Thoracic aorta endothelial cell (primary cell): ENCODE results near the gene SNX32.

DNA sequence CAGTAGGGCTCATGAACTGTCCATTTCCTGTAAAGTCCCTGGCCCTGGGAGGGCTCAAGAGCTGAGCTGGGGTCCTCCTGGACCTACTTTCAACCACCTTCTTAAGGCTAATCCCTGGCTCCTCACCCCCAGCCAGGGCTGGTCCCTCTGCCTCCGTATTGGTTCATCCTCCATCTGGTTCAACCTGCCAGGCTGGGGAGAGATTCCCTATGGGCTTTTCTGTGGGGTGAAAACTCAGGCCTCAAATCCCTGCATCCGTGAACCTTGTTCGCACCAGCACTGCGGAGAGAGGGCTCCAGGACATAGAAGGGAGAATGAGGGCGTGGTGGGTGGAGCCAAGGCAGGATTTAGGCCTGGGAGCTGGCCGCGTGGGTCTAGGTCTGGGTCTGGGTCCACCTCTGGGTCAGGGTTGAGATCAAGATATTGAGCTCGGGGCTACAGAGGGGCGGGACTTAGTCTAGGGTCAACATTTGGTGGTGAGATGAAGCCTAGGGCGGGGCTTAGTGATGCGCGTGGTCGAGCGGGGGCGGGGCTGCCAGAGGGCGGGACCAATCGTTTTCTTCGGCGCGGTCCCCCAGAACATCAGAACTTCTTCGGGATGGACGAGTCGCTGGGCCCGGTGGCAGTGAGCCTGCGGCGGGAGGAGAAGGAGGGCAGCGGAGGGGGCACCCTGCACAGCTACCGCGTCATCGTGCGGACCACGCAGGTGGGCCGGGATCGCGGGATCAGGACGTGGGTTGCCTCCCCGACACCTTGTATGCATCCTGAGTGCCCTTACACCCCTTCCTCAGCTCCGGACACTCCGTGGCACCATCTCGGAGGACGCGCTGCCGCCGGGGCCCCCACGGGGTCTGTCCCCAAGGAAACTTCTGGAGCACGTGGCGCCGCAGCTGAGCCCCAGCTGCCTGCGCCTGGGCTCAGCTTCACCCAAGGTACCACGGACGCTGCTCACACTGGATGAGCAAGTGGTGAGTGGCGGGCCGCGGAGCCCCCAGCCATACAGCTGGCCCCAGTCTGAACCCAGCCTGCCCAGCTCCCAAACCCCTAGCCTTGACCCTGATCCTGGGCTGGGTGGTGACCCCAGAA lies 4.1 kb downstream of the SIPA1 start:
- CAGE, long polyA plus RNA, result no peak

GRCh38 chr11:65649888-65651004 lies 12.3 kb downstream of the SIPA1 start:
- CAGE, long polyA plus RNA, result no peak

GRCh38 chr11:65653863-65654340 lies 8.8 kb downstream of the RELA start:
- CAGE, long polyA plus RNA, result no peak

- CAGE, long polyA plus RNA, result no peak
These were observed 3.0 kb downstream of the OVOL1 start for GRCh38 chr11:65789698-65790422.

DNA sequence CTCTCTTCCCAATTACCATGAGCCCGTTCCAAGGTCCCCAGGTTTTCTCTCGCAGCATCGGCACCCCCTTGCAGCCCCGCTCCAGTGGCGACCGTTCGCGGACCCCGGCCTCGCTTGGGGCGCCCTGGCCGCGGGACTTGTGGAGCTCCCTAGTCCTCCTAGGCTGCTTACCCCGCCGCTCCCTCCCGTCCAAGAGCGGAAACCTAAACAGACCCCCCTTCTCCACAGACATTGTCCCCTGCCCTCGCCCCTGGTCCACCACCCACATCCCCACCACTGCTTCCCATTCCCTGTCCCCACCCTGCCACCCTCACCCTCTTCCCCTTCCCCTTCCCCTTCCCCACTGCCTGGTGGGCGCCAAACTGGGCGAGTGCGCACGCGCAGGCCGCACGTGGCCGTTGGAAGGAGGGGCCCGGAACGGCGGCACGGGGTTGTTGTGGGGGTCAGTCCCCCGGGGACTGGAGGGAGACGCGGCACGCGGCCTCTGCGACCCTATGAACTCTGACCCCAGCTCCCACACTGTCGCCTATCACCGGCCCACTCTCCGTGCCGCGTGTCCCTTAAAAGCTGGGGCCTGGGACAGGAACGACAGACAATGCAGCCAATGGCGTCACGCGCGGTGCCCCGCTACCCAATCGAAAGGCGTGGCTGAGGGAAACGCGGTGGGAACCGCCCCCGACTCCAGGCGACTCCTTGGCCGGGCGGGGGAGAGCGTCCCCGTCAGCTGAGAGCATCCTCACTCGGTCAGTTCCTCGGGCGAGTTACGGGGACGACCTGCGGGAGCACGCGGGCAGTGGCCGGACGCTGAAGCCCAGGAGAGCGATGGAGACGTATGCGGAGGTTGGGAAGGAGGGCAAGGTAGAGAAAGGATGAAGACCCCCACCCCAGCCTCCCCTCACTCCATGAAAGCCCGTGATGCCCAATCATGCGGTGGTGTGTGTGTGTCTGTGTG lies at the start of gene SNX32:
SNX32 (plus strand) TSS at position 720 of the 952 bp plus-strand sequence.
- CAGE, long polyA plus RNA, result no peak

DNA sequence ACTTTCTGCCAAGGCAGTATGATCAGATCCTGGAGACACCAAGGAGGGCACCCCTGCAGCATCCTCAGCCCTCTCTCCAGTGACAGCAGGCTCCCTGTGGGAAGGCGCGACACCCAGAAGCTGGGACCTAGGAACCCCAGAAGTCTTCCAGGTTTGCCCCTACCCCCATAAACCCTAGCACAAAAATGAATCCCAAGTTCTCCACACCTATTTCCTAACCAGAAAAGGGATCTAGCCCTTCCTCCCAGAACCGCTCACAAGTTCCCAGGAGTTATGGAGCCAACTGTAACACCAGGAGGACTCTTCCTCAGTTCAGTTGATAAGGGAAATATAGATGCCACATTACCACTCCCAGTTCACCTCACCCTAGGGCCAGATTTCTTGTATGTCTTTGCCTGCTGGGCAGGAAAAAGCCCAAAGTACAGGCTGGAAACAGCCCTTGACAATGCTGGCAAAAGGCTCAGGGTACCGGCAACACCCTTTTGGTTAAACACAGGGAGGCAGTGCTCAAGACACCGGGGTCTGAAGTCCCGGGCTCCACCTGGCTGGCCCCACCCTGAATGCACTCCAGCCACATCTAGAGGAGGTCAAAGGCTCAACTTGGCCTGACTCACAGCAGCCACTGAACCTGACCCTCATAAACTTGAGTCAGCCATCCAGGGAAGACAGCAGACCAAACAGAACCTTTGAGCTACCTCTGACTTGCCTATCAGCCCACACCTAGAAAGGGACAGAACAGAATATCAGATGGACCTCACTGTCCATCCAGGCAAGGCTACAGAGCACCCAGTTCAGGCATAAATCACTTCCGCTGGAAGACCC lies 4.0 kb downstream of the CFL1 start:
- CAGE, long polyA plus RNA, result no peak

DNA sequence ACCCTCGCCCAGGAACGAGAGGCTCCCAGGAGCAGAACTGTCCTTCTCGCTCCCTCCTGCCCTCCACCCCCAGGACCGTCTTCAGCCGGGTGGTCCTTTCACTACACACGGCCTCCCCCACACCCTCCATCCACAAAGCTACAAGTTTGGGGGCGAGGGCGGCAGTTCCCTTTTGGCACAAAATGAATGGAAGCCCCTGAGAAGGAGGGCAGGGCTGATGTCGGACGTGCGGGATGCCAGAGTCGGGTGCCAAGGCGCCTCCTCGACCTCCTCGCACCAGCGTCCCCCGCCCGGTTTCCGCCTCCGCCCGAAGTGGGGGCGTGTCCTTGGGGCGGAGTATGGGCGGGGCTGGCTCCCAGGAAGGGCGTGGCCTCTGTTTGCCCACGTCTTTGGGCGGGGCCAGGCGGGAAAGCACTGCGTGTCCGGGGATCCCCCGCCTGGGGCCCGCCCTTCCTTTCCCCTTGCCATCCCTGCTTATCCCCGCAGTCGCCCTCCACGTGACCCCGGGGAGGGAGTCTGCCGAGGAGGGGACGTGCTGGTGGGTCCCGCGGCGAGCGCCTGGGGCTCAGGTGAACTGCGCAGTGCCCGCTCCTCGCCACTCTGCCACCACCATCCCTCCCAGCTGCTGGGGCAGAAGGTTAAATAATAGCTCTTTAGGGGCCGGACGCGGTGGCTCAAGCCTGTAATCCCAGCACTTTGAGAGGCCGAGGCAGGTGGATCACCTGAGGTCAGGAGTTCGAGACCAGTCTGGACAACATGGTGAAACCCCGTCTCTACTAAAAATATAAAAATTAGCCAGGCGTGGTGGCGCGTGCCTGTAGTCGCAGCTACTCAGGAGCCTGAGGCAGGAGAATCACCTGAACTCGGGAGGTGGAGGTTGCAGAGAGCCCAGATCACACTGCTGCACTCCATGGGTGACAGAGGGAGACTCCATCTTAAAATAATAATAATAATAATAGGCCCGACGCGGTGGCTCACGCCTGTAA lies 1.0 kb upstream of the EFEMP2 start:
- CAGE, long polyA plus RNA, result no peak

DNA sequence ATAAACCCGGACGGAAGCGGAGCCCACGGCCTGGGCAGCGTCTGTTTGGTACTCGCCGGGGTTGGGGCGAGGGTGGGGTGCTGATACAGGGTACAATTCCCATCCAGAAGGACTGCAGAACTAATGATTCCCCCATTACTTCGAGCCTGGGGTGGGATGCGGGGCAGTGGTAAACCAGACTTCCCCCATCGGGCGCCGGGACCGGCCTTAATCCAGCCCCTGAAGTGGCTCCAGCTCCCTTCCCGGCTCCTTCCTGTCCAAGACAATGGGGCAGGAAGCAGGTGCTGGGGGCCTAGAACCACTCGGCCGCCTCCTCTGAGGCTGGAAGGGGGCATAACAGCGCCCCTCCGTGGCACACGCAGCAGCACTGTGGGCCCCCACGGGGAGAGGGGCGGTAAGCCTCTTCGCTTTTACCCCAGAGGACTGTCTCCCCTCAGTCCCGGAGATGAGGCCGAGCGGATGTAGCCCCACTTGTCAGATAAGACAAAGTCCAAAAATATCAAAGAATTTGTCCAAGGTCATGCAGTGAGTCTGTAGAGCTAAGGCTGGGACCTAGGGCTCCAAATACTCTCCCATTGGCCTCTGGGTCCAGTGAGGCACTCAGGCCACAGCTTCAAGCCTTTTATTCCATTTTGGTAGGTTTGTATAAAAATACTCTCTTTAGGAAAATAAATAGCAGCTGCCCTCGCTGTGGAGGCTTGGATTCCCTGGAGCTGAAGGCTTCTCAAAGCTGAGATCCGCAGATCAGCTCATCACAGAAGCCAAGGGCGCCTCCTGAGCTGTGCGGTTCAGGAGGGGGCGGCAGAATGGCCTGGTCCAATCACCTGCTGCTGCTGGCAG lies 1.4 kb downstream of the CCDC85B start:
- CAGE, long polyA plus RNA, result no peak

- CAGE, long polyA plus RNA, result no peak
These were observed 2.2 kb downstream of the CCDC85B start for GRCh38 chr11:65892601-65893115.

- CAGE, long polyA plus RNA, result no peak
These were observed 3.3 kb downstream of the SART1 start for GRCh38 chr11:65964797-65965290.

DNA sequence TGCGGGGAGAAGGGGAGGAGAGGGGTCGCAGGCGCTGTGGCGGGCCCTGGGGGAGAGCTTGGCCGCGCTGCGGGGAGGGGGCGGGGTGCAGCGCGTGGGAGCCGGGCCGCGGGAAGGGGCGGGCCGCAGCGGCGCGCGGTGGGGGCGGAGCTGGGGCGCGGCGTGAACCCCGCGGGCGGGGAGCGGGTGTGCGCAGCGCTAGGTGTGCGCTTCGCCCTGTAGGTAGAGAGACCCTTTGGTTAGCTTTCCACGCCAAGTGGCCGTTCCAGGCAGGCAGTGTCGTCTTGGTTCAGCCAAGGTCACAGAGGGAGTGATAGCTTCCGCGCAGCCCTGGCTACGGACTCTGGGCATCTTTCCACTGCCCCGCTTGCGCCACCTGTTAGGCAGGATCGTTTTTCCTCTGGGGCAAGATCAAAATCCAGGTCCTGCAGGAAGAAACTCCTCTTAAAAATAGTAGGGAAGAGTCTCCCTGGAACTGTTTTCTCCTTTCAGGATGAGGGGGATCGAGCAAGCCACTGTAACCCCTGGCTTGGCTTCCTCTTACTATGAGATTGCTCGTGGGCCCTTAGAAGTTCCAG lies 404 bp downstream of the BANF1 start:
- CAGE, long polyA plus RNA, result no peak

DNA sequence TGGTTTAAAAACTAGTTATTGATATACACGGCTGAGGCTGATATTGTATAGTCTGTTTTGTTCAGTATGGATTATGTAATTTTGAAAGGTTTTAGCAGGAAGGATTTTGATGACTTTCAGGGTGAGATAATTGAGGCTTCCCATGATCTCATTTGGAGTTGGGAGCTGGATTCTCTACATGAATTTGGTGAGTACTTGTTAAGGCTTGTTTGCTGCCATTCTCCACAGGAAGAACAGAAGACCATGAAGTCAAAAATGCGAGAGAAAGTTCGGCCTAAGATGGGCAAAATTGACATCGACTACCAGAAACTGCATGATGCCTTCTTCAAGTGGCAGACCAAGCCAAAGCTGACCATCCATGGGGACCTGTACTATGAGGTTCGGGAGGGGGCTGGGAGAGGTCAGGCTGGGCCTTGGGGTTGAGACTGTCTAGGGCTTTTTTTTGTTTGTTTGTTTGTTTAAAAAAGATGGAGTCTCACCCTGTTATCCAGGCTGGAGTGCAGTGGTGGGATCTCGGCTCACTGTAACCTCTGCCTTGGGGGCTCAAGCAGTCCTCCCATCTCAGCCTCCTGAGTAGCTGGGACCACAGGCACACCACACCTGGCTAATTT lies 8.3 kb downstream of the SF3B2 start:
- CAGE, long polyA plus RNA, result no peak

GRCh38 chr11:66322664-66322980 lies 5.8 kb upstream of the CD248 start:
- CAGE, long polyA plus RNA, result no peak

GRCh38 chr11:66351361-66351646 lies 3.9 kb upstream of the B4GAT1 start:
- CAGE, long polyA plus RNA, result no peak

DNA sequence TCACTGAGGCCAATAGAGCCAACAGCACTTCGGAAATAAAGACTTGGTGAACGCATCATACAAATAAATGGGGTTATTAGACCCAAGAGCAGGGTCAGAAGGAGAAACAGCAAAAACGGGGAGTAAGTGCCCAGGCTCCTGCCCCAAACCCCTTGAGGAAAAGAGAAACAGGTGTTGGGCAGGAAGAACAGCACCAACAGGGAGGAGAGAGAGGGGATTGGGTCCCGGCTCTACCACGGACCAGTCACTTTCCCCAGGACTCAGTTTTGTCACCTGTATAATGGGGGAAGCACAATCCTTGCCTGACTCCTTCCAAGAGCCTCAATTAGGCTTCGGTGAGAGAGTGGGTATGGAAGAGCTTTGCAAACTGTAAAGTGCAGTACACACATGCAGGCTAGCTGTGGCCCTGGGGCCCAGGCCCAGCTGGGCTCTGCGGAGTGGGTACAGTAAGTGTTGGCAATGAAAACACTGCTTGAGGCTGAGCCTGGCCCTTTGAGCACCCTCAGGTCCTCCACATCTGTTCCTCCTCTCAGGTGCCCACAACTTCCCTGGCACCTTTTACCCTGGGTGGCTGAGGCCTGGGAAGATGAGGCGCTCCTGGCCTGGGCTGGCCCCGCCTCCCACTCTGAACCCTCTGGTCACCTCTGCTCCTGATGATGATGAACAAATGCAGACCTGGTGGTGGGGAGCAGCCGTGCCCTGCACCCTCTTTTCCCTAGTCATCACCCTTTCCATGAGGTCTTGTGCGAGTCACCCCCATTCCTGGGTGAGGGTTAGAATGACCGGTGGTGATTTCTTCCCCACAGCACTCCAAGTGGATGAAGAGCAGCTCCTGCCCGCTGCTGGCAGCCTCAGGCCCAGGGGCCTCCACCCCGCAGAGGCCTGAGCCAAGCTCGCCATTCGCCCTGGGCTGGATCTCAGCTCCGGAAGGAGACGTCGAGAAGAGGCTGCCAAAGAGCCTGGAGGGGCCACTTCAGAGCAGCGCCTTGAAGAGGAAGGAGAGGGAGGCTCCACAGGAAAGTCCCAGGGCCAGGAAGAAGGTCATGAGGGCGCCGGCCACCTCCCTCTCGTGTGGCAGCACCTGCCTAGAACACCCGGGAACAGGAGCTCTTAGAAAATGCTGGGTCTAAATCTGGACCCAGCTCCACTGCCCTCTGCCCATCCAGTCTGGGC lies 8.7 kb downstream of the SLC29A2 start:
- CAGE, long polyA plus RNA, result no peak

DNA sequence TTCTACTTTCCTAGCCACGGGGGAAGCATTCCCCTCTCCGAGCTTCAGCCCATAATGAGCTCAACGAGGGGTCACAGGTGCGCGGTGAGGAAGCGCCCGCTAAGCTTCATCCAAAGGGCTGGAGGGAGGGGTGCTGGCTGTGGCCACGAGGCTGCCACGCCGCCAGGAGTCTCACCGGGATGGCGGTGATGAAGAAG lies 593 bp downstream of the SLC29A2 start:
- CAGE, long polyA plus RNA, result no peak

DNA sequence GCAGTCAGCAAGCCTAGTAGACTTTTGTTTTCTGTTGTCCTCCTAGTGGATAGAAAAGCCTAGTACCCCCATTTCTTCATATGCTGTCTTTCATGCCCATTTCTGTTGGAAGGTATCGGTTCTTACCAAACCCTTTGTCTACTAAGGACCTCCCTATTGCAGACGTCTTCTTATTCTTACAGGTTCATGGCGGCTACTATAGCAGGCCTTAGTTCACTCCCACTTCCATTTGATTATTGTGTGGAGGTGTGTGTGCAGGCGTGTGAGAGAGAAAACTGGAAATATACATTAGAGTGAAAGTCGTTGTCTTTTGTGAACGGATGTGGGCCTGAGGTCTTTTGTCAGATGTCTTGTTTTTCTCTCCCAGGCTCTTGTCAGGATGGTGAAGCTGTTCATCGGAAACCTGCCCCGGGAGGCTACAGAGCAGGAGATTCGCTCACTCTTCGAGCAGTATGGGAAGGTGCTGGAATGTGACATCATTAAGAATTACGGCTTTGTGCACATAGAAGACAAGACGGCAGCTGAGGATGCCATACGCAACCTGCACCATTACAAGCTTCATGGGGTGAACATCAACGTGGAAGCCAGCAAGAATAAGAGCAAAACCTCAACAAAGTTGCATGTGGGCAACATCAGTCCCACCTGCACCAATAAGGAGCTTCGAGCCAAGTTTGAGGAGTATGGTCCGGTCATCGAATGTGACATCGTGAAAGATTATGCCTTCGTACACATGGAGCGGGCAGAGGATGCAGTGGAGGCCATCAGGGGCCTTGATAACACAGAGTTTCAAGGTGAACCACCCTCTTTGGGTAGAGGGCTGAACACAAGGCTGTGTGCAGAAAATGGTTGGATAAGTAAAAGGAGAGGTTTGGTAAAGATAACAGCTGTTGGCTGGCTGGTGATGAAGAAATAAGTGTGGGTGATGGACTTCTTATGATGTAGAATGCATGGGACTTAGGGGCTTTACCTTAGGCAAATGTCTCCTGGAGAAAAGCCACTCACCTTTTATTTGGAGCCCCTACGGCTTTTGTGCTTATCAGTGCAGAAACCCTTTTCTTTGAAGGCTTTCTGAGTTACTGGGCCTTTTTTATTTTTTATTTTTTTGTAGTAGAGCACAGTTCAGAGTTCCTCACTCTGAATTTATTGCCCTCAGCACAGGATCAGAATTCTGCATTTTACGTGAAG lies 1.2 kb downstream of the RBM4 start:
- CAGE, long polyA plus RNA, result no peak

- CAGE, long polyA plus RNA, result no peak
These were observed 8.0 kb downstream of the RBM4 start for GRCh38 chr11:66646057-66647345.

GRCh38 chr11:66720143-66720751 lies 8.8 kb downstream of the SPTBN2 start:
- CAGE, long polyA plus RNA, result no peak

DNA sequence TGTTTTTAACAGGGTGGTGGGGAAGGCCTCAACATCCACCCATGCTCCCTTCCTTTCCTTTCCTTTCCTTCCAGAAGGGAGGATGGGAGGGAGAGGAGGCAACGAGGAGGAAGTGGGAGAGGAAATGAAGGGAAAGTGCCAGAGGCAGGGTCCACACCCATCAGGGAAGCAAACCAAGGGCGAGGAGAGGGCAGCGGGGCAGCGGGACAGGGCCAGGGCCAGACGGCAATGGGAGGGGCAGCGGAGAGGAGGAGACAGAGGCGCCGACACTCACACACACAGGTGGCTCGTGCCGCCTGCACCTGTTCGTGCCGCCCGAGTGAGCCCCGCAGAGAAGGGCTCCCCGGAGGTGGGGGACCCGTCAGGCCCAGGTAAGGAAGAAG lies 7.6 kb downstream of the LRFN4 start:
- CAGE, long polyA plus RNA, result no peak